ENCODE measurements around a stretch of chr17.

DNA sequence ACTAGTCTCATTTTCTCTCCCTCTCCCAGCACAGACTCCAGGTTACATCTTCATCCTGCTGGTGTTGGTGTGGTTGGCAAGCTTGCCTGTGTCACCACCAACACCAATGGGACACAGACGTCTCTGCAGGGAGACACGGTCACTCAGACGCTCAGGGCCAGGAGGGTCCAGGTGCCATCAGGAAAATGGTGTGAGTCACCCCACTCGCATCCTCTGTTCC, 177.9 kb downstream of the RBFOX3 start:
- PRO-cap, 2 experiments, result no peak in any of the 2 experiments

DNA sequence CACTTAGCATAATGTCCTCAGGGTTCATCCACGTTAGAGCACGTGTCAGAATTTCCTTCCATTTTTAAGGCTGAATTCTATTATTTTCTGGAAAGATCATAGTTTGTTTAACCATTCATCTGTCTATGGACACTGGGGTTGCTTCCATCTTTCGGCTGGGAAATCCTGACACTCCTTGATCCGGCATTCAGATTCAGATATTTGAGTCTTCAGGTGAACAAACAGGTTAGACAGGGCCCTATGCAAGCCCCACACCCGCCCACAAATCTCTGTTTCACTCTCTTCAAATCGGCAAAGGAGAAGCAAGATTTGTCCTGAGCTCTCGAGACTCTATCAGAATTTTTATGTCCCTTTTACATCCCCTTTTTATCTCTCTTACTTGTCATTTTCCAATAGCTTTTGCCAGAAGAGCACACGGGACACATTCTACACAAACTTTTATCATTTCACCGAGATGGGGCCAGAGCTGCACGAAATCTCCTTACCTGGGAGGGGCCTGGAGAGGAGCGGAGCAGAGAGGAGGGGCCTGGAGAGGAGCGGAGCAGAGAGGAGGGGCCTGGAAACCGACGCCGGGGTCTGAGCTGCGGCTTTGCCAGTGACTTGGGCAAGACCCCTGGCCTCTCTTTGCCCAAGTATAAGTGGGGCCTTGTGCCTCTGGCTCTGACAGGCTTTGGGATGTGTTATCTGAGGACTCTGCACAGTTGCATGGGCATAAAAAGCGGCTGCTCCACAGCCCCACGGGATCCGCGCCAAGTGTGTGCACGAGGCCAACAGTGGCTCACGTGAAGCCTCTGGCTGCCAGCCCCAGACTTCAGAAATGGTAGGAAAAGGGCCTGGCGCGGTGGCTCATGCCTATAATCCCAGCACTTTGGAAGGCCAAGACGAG, 54.3 kb upstream of the RBFOX3 start:
- PRO-cap, 2 experiments, result no peak in any of the 2 experiments

DNA sequence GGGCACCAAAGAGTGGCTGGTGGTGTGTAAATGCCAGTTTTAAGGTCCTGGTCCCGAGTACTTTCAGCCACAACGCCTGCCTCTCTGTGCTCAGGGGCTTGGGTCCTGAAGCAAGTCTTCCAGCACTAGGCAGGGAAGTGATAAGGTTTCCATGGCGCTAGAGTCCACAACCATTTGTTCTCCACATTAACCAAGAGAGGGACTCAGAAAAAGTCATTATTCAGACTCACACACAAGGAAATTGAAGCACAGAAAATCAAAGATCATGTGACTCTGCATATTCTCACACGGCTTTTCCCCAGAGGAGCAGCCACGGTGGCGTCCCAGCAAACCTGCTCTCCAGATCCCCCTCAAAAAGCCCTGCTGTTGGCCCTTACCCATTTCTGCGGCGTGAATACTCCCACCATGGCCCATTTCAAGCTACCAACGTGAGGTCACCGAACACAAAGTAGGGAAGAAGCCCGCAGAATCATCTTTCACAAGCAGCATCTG, 9.7 kb downstream of the ENPP7 start:
- PRO-cap, 2 experiments, result no peak in any of the 2 experiments

- PRO-cap, 2 experiments, result no peak in any of the 2 experiments
These were observed 58.5 kb upstream of the CBX4 start for GRCh38 chr17:79897658-79898224.

DNA sequence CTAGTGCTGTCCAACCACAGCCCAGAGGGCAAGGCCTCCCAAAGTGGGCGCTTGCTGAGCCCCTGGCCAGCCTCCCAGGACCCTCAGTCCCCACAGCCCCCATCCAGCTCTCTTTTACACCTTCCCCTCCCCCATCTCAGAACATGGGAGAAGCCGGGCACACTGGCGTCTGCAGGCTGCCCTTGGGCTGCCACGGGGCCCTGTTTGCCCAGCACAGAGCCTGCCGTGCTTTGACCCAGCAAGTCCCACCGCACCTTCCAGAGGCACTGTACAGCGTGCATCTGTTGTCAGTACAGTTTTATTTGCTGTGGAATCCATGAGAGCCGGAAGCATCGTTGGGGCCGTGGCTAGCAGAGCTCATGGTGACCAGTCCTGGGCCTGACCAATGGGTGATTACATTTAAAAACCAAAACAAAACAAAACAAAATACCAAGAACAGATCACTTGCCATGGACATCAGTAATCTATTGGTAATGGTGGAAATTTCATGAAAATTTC, 96.2 kb upstream of the CBX4 start:
- PRO-cap, 2 experiments, result no peak in any of the 2 experiments

GRCh38 chr17:79948870-79949657, 86.6 kb downstream of the TBC1D16 start:
- PRO-cap, 2 experiments, result no peak in any of the 2 experiments

DNA sequence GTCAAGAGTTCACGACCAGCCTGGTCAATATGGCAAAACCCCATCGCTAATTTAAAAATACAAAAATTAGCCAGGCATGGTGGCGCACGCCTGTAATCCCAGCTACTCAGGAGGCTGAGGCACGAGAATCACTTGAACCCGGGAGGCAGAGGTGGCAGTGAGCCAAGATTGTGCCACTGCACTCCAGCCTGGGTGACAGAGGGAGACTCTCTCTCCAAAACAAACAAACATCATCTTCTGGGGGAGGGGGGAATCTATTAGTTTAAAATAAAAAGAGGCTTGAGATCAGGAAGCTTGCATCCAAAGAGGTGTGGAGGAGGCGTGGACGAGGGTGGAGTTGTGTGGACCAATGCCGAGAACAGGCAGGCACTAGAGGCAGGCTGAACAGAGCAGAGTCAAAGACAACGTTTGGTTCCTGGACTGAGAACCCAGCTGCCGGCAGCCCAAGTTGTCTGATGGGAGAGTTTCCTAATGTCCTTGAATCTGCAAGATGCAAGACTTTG, 9.4 kb downstream of the TBC1D16 start:
- PRO-cap, 2 experiments, result no peak in any of the 2 experiments

DNA sequence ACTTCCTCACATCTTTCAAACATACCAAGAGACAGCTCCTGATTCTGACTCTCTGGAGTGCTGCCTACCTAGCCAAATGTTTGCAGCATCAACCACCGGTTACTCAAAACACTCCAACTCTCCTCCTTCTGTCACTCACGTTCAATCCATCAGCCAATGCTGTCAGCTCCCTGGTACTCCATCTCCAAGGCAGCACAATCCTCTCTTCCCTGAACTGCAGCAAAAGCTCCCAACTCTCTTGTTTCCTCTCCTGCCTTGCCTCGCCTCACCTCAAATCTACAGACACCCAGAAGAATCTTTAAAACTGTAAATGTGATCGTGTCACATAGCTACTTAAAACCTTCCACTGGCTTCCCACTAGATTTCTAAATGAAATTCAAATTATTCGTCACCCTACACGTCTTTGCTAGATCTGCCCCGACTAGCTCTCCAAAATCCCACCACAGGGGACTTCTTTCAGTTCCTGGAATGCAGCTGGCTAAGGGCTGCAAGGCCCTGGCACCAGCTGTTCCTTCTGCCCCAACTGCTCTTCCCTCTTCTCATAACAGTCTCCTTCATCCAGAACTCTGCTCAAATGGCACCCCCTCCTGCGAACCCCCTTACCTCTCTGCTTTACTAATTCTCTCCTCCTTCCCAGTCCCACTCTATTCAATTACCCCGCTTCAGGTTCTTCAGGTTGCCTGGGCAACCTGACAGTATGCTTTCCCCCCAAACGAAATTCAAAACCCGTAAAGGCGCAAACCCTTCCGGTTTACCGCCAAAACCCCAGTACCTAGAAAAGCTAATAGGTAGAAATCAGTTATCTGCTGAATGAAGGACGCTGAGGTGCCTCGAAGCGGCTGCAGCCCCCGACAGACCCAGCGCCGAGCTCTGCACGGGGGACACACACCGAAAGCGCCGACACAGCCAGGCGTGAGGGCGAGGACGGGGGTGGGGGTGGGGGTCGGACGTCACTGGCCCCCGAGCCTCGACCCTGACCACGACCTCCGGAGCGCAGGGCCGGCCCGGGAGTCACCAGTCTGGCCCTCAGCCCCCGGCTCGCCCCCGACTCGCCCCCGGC, 892 bp downstream of the EIF4A3 start:
- PRO-cap, 2 experiments, result no peak in any of the 2 experiments

GRCh38 chr17:80220592-80221240, 489 bp downstream of the SLC26A11 start:
- PRO-cap, 2 experiments, result peak in 2 of 2 experiments; most common plus-strand start chr17:80221023 (in 2); most common minus-strand start chr17:80220758 (in 1)

- PRO-cap, 2 experiments, result no peak in any of the 2 experiments
These were observed 3.3 kb upstream of the RNF213 start for GRCh38 chr17:80257252-80257848.

DNA sequence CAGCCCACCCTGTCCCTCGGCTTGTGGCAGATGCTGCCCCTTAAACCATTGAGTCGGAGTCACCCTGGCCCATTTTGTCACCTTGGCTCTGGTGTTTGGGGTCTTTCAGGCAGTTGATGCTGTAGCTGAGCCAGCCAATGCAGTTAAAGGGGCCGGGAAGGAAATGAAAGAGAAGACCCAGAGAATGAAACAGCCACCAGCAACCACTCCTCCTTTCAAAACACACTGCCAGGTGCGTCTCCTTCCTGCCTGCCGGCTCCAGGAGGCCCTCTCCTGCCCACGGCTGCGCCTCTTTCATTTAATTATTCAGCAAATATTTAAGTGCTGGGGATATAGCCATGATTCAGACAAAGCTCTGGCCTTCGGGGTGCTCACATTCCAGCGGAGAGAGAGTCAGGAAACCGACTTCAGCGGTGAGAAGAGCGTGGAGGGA, 27.9 kb downstream of the RNF213 start:
- PRO-cap, 2 experiments, result no peak in any of the 2 experiments

GRCh38 chr17:80453843-80454285, 22.5 kb downstream of the NPTX1 start:
- PRO-cap, 2 experiments, result no peak in any of the 2 experiments

GRCh38 chr17:80600390-80600581, 55.6 kb downstream of the RPTOR start:
- PRO-cap, 2 experiments, result no peak in any of the 2 experiments

- PRO-cap, 2 experiments, result no peak in any of the 2 experiments
These were observed 176.5 kb downstream of the RPTOR start for GRCh38 chr17:80720842-80721772.

DNA sequence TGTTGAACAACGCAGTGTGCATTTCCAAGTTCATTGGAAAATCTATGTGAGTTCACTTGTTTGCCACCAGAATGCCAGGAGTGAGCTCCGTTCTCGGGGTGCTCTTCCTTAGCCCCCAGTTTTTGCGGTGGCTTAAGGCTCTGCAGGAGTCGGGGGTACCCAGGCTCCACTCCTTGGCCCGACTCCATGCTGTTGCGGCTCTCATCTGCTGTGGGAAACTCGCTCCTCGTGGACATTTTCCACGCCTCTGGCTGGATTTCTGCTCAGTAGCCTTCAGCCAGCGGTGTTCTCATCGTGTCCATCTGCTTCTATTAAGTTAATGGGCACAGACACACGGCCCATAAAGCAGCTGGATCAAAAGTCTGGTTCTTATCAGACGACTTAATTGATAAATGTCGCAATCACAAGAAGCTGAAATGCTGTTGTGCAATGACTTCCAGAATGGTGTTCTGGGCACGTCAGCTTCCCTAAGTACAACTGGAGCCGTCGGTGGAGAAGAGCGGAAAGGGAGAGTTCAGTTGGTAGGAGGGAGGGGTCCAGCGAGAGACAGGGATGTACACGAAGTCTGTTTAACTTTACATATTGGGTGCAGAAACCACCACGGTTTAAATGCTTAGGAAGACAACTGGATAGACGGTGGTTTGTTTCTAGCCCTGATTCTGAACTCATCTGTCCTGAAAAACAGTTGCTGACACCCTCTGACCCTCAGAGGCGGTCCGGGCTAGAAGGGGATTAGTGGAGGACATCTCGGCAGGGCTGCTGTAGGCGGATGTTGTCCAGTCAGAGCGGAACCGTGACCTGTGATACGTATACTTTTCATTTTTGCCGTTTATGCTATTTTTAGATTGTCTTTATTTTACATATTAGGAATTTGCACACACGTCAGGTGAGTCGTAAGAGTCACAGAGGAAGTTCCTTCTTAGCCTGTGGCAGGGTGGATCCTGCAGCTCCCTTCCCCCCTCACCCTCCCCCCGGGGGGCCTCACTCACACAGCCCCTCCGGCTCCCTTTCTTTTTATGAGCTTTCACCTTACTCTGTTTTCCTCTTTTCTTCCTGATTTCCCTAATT, 211.5 kb upstream of the CHMP6 start:
- PRO-cap, 2 experiments, result no peak in any of the 2 experiments

- PRO-cap, 2 experiments, result no peak in any of the 2 experiments
These were observed 208.8 kb upstream of the CHMP6 start for GRCh38 chr17:80782681-80783429.

- PRO-cap, 2 experiments, result no peak in any of the 2 experiments
These were observed 144.1 kb upstream of the CHMP6 start for GRCh38 chr17:80847354-80848130.

DNA sequence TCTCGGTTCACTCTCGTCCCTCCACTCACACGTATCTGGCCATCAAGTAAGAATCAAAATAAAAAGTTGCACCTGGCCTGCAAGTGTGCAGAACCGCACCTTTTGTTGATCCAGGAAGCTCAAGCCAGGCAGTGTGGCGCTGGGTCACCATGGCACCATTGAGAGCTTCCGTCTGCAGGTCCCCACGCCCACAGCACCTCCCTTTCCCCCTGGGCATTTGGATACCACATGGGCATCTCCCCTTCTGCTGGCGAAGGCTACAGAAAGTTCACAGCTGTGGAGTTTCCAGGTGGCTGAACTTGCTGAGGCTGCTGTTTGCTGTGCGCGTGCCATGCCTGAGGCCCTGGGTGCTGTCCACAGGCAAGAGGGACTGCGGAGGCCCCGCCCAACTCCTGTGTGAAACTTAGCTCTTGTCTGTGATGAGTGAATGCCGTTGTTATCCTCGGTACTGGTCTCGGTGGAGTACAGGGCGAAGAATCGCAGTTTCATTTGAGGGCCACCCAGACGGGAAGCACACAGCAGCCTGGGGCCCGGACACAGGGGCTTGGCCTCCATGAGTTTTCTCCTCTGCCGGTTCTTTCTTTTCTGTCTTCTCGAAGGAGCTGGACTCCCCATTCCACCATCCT, 90.8 kb upstream of the CHMP6 start:
- PRO-cap, 2 experiments, result no peak in any of the 2 experiments

DNA sequence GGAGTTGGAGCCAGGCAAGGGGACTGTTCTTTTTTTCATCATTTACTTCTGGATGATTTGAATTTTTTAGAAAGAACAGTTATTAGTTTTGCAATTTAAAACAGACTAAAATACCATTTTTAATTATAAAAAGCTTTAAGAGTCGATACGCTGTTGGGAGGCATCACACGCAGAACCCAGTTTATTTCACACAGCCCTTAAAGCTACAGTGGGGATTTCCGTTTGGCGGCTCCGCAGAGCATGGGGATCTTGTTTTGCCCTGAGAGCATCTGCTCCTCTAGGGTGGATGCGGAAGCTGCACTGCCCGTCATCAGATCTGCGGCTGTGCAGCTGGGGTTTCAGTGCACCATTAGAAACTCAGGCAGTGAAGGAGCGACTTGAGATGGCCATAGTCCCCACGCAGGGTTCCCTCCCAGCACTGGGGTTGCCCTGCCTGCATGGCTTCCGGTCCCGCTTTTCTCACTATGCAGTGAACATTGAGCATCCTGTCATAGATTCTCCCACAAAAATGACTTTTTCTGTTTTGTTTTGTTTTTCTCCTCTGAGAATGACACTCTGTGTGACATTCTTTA, 62.2 kb upstream of the CHMP6 start:
- PRO-cap, 2 experiments, result no peak in any of the 2 experiments

- PRO-cap, 2 experiments, result no peak in any of the 2 experiments
These were observed 49.2 kb upstream of the CHMP6 start for GRCh38 chr17:80942305-80943033.